Body of pancreas (tissue), 2 donors: ENCODE results near the genes MSRB1, BRICD5 and ABCA3.

DNA sequence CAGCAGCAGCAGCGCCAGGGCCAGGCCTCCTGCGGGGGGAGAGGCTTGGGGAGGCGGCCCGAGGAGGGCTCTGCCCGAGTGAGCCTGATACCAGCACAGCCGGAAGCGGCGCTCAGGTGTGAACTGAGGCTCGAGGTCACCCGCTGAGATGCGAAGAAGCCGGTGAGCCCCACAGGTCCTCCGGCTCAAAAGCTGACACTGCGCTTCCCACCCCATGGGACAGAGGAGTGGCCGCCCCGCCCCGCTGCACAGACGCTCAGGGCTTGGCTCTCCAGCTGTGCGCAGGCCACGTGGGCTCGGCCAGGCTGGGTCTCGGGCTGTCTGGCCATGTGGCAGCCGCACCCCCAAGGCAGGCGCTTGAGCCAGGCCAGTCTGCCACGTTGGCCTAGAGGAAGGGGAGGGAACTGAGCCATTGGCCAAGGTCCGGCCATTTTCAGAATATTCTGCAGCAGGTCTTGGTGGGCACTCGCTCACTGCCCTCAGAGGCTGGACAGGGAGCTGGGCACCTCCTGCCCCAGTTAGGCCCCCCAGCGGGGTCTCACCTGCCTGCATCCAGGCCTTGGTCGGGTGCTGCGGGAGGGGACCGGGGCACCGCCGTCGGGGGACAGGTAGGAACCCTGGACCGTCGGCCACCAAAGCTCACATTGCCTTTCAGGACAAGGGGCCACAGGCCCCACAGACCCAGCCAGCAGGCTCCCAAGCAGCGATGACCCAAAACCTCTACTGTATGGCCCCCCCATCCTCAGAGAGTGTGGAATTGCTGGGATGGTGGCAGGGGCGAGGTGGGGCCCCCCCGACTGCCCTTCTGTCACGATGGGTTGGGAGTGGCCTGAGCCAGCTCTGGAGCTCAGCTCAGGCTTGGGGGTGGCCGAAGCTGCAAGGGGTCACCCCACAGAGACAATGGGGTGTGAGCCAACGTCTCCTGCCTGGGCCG, 865 bp downstream of the IGFALS start:
- PRO-cap: no peak
- RAMPAGE, long total RNA, 2 experiments: no peak in any of the 2 experiments

GRCh38 chr16:1819585-1820085, 7.0 kb downstream of the HAGH start:
- PRO-cap: no peak
- RAMPAGE, long total RNA, 2 experiments: start-site peak on the minus strand in 1 of 2 experiments, at chr16:1819696-1819941 at its widest, 8 reads per replicate

DNA sequence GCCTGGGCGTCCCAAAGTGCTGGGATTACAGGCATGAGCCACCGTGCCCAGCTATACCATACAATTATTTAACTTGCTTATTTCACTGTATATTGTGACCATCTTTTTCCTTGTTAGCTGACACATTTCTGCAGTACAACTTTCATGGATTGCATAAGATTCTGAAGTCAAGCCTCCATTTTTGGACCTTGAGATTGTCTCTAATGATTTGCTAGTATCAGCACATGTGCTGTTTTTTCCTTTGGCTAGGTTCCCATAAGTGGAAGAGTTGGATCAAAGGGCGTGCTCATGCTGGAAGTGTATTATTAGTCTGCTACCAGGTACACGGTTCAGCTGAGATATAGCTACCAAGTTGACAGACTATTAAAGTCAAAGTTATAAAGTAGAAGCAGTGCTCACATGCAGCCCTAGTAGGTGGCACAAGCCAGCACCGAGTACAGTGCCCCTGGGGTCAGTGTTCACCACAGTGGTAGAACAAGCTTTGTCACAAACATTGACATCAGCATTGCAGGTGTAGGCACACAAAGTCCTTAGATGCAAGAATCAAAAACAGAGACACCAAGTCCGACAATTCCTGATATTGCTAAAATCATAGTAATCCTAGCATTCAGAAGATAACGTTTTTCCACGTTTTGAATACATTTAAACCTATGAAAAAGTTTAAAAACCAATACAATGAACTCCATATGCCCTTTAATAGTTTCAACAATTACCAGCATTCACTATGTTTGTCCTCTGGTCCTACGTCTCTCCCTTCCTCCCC, 3.3 kb downstream of the FAHD1 start:
- PRO-cap: unidirectional peak, plus-strand start at position 266 of the sequence
- RAMPAGE, long total RNA, 2 experiments: no peak in any of the 2 experiments

DNA sequence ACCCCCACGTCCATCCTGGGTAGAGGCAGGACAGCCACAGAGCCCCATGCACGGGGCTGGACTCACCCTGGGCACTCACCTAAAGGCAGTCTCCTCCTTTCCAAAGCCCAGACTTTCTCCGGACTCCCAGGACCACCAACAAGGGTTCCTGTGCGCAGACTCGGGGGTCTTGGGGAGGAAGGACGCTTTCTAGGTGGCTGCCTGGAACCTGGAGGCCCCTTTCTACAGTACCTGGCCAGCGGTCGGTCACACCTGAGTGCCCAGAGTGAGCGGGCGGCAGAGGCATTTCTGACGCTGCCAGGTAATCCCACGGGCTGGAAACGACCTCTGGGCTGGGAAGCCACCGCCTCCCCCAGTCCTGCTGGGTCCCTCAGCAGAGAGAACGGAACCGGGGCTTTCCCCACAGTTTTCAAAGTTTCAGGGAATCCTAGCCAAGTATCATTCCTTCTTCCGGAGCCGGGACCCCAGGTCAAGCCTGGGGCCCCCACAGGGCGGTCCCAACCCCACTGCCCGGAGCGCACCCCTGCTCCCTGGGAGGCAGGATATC, 854 bp downstream of the HS3ST6 start:
- PRO-cap: no peak
- RAMPAGE, long total RNA, 2 experiments: no peak in any of the 2 experiments

- PRO-cap: bidirectional peak, plus-strand start at chr16:1943550, minus-strand start at chr16:1943195
- RAMPAGE, long total RNA, 2 experiments: start-site peak on the plus strand in 1 of 2 experiments, at chr16:1943491-1943517 at its widest, 11 reads per replicate; start-site peak on the minus strand in 1 of 2 experiments, at chr16:1943167-1943224 at its widest, 53 reads per replicate
Observed at GRCh38 chr16:1943004-1943832, at the start of gene MSRB1. Gene MSRB1, minus strand, starts transcription at chr16:1943199.

- PRO-cap: no peak
- RAMPAGE, long total RNA, 2 experiments: no peak in any of the 2 experiments
Observed at GRCh38 chr16:1965216-1966097, 831 bp upstream of the RPS2 start.

GRCh38 chr16:1977118-1977871, 4.0 kb downstream of the NOXO1 start:
- PRO-cap: no peak
- RAMPAGE, long total RNA, 2 experiments: no peak in any of the 2 experiments

- PRO-cap: no peak
- RAMPAGE, long total RNA, 2 experiments: no peak in any of the 2 experiments
Observed at GRCh38 chr16:1999060-1999616, 9.4 kb downstream of the SYNGR3 start.

- PRO-cap: no peak
- RAMPAGE, long total RNA, 2 experiments: no peak in any of the 2 experiments
Observed at GRCh38 chr16:2002437-2003360, 12.9 kb downstream of the SYNGR3 start.

- PRO-cap: bidirectional peak, plus-strand start at chr16:2033294, minus-strand start at chr16:2033053
- RAMPAGE, long total RNA, 2 experiments: start-site peak on the plus strand in 1 of 2 experiments, at chr16:2033191-2033636 at its widest, 5 to 30 reads per replicate
Observed at GRCh38 chr16:2032900-2033827, 6.5 kb downstream of the NHERF2 start.

- PRO-cap: no peak
- RAMPAGE, long total RNA, 2 experiments: no peak in any of the 2 experiments
Observed at GRCh38 chr16:2033828-2034529, 7.3 kb downstream of the NHERF2 start.

- PRO-cap: no peak
- RAMPAGE, long total RNA, 2 experiments: no peak in any of the 2 experiments
Observed at GRCh38 chr16:2088937-2090062, 41.5 kb downstream of the TSC2 start.

GRCh38 chr16:2090063-2090543, 42.3 kb downstream of the TSC2 start:
- PRO-cap: no peak
- RAMPAGE, long total RNA, 2 experiments: no peak in any of the 2 experiments

DNA sequence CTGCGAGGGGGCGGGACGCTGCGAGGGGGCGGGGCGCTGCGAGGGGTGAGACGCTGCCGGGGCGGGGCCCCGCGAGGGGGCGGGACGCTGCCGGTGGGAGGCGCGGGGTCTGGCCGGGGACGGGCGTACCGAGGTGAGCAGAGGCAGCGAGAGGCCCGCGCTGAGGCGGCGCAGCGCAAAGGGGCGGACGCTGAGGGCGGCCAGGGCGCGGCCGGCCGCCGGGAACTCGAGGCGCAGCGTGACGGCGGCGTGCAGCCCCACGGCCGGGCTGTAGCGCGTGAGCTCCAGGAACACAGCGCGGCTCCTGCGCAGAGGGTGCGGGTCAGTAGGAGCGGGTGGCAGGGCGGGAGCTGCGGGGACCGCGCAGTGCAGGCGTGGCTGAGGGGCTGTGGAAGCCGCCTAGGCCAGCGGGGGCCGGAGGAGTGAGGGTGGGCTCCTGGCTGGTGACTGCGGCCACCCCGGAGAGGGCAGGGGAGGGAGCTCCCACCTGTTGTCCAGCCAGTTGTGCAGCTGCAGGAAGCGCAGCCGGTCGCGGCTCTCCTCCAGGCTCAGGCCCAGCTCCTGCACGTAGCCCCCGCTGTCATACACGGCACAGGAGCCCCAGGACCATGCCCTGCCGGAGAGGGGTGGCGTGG, 43.6 kb downstream of the TSC2 start:
- PRO-cap: bidirectional peak, plus-strand start at position 140 of the sequence, minus-strand start outside the sequence; unidirectional peak, plus-strand start at position 298 of the sequence; unidirectional peak, plus-strand start at position 501 of the sequence
- RAMPAGE, long total RNA, 2 experiments: no peak in any of the 2 experiments

- PRO-cap: no peak
- RAMPAGE, long total RNA, 2 experiments: no peak in any of the 2 experiments
Observed at GRCh38 chr16:2096984-2097798, 38.5 kb downstream of the PKD1 start.

GRCh38 chr16:2169695-2170941, 14.5 kb downstream of the TRAF7 start:
- PRO-cap: bidirectional peak, plus-strand start at chr16:2170361, minus-strand start at chr16:2170231
- RAMPAGE, long total RNA, 2 experiments: no peak in any of the 2 experiments

DNA sequence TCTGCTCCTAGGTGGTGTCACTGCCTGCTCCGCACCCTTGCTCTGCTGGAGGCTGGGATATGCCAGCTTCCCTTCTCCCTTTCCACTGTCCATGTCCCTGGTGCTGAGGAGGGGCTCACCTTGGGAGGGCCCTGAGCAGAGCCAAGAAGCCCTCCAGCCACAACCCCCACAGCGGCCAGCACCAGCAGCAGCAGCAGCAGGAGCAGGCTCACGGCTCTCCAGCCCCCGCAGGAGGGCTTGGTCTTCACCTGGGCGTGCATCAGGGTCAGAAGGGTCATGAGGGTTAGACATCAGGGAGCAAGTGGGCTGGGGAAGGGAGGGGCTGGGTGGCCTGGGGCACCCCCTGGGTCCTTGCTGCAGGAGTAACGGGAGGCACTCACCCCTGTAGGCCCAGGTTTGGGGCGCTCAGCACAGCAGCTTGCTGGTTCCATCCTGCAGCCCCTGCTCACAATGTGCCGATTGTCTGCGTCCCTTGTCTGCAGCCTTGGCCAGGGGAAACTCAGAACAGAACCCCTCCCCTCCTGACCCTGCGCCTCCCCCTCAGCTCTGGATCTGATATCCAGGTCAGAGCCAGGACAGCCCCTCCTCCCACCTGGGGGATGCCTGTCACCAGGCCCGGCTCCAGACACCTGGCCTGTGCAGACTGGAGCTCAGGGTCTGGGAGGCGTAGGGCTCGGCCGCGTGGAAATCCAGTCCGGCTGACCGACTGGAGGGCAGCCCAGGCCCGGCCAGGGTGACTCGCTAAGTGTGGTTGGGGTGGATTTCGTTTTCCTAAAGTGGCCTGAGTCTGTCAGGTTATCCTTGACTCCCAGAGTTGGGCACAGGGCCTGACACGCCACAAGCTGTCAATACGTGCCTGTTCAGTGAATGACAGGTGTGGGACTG, at the start of gene BRICD5:
TSS of gene BRICD5 (minus strand) at position 461 of the 885 bp plus-strand sequence.
- PRO-cap: no peak
- RAMPAGE, long total RNA, 2 experiments: no peak in any of the 2 experiments

DNA sequence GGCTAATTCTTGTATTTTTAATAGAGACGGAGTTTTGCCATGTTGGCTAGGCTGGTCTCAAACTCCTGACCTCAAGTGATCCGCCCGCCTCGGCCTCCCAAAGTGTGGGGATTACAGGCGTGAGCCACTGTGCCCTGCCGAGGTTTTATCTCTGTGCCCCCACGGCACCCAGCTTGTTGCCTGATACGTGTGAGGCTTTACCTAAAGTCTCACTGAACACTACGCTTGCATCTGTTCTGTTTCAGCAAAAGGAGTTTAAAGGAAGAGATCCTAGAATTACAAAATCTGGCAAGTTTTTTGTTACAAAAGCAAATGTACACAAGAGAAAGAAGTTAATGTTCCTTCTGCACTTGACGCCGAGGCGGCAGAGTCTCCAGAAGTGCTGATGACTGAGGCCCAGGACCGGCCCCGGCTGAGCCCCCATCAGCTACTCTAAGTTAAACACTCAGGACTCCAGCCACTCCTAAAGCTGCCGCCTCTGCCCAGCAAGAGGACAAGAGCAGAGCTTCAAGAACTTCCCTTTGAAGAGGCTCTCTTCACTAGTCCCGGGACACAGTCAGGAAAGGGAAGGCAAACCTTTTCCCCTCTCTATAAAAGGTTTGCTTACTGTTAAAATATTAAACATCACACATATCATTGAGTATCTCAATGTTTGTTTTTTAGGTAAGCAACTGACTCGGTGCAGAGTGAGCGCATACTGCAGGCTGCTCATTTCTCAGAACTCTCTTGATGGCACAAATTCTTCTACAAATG, 9.0 kb downstream of the ABCA3 start:
- PRO-cap: no peak
- RAMPAGE, long total RNA, 2 experiments: no peak in any of the 2 experiments

GRCh38 chr16:2340427-2341322, at the start of gene ABCA3:
Gene ABCA3, minus strand, starts transcription at chr16:2340728.
- PRO-cap: unidirectional peak, minus-strand start at chr16:2340677; bidirectional peak, plus-strand start at chr16:2341062, minus-strand start at chr16:2340728
- RAMPAGE, long total RNA, 2 experiments: no peak in any of the 2 experiments

DNA sequence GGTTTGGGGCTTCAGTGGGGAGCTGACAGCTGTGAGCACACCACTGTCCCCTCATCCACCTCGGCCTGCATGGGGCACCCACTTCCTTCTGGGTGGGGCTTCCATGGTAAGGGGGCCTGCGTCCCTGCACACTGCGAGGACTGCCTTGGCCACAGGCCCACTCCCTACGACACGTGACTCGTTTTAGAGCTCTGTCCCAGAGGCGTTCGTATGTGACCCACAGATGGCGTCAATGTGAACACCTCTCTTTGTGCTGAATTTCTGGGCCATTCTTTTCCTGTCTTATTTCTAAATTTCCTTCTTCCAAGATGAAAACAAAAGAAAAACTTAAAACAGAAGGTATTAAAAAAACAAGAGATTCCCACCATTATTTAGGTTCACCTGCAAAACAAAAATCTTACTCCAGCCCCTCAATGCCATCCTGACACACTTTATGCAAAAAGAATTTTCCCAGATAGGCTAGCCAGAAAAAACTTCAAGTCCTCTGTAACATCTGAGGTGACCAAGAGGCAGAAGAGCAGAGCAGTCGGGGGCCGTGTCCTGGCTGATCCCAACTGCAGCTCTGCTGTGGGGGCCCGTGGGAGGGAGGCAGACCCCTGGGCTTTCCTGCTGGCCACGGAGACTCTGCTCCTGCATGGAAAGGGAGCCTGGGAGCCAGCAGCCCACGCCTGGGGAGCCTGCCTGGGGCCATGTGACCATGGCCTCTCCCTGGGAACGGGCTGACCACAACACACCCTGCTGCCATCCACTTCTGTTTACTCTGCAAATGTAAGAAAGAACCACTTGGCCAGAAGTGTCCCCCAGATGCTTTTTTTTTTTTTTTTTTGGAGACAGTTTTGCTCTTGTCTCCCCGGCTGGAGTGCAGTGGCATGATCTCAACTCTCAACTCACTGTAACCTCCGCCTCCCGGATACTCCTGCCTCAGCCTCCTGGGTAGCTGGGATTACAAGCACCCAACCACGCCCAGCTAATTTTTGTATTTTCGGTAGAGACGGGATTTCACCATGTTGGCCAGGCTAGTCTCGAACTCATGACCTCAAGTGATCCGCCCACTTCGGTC, 2.1 kb upstream of the TEDC2 start:
- PRO-cap: no peak
- RAMPAGE, long total RNA, 2 experiments: no peak in any of the 2 experiments